Neural progenitor cell (in vitro differentiated cells): ENCODE results near the gene KPNA1.

DNA sequence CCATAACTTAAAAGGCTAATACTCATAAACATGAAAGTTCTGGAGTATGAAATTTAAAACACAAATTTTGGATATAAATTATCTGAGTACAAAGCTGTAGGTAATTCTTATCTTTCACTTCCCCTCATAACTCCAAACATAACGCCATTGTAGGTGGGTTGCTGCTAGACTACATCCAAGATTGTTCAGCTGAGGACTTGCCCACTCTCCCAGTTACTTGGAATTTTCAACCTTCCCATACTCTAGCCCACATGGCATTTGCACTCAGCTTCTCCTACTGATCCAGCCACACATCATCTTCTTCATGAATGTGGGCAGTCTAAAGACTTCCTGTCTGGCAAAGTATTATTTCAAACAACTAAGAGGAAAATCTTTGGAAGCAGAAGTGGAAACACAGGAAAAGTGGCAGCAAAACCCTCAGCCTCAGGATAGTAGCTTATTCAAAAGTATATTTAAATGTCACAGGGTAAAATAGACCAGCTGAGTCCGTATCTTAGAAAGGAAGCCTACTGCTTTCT lies 32.4 kb downstream of the TMEM39A start:
- RAMPAGE, long total RNA: no peak

GRCh38 chr3:119517071-119517422 lies 18.7 kb downstream of the TIMMDC1 start:
- RAMPAGE, long total RNA: no peak

- RAMPAGE, long total RNA: no peak
These were observed 10.0 kb downstream of the POPDC2 start for GRCh38 chr3:119650234-119651036.

GRCh38 chr3:119769736-119770260 lies 12.1 kb upstream of the NR1I2 start:
- RAMPAGE, long total RNA: no peak

DNA sequence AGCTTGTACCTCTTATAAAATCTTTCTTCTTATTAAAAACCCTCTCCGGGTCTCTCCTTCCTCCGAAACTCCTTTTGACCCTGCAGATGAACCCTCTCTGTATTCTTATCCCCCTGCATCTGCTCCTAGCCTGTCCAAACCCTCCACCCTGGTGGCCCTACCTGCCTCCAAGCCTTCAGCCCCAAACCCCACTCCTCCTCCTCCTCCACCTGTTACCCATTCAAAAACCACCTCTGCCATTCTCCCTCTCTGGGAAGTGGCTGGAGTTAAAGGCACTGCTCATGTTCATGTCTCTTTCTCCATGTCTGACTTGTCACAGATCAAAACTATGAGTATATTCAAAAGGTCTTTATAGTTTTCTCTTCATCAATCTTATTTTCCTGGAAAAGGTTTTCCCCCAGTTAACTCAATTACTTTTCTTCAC lies 115.0 kb downstream of the GSK3B start:
- RAMPAGE, long total RNA: no peak

GRCh38 chr3:120053923-120054900 lies 40.0 kb downstream of the GSK3B start:
- RAMPAGE, long total RNA: no peak

GRCh38 chr3:120350310-120350883 lies 1.2 kb upstream of the LRRC58 start:
- RAMPAGE, long total RNA: no peak

- RAMPAGE, long total RNA: no peak
These were observed 33.5 kb downstream of the FSTL1 start for GRCh38 chr3:120417010-120417898.

GRCh38 chr3:120419688-120420089 lies 31.1 kb downstream of the FSTL1 start:
- RAMPAGE, long total RNA: no peak

- RAMPAGE, long total RNA: no peak
These were observed 4.6 kb downstream of the FSTL1 start for GRCh38 chr3:120446023-120446792.

GRCh38 chr3:120498939-120499437 lies 48.2 kb upstream of the FSTL1 start:
- RAMPAGE, long total RNA: no peak

GRCh38 chr3:121667257-121667879 lies 6.7 kb upstream of the HCLS1 start:
- RAMPAGE, long total RNA: no peak

DNA sequence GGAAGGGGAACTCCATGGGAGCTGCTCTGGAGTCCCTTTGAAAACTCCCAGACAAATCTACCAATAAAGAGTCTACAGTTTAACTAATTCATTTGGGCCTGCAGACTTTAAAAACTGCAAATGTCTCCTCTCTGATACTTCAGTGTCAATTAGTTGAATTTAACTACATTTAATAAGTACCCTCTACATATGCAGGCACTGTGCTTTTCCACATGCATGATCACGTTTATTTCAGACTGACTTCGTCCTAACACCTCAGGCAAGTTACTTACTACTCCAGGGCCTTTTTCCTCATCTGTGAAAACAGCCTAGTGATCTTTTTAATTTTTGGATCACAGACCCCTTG lies 15.3 kb upstream of the HCLS1 start:
- RAMPAGE, long total RNA: no peak

GRCh38 chr3:122407177-122407451 lies 8.7 kb downstream of the WDR5B start:
- RAMPAGE, long total RNA: no peak

DNA sequence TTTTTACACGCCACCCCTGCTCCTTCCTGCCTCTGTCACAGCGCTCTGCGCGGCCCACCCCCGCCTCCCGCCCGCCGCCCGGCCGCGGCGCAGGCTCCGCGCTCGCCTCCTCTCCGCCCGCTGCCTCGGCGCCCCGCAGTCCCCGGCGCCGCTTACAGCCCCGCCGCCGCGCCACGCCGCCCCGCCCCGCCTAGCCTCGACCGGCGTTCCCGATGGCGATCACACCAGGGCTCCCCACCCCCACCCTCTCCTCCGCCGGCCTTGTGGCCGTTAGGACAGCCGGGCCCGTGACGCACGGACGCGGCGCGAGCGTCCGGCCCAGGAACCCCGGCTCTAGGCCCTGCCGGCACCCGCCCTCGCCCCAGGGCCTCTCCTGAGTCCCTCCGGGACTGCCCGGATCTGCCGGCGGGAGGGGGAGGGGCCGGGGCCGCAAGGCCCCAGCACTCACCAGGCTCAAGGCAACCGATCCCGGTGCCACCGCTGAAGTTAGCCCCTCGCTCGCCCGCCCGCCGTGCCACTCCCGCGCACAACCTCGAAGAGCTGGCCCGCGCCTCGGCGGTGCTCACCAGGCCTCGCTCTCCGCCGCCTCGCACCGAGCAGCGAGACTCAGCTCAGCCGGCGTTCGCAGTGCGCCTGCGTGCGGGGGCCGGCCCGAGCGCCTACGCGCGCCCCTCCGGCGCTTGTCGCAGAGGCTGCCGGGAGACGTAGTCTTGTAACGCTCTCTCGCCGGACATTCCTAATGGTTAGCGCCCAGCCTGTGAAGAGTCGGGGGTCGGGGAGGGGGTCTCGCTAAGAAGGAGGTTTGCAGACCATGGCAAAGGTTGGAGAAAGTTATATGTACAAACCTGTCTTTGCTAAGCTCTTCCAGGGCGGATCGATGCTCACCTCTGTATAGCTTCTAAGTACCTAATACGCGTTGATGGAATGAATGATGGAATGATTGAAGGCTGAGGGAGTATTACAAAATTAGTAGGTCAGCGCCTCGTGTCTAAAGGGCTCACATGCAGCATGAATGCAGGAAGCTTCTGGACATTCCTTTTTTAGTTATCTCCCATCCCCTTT lies at the start of gene KPNA1:
Gene KPNA1, minus strand, starts transcription at position 631 of the 1,062 bp plus-strand sequence.
- RAMPAGE, long total RNA: no peak

- RAMPAGE, long total RNA: no peak
These were observed 856 bp downstream of the DTX3L start for GRCh38 chr3:122565036-122565352.

- RAMPAGE, long total RNA: no peak
These were observed 4.5 kb downstream of the SLC49A4 start for GRCh38 chr3:122799115-122799923.

DNA sequence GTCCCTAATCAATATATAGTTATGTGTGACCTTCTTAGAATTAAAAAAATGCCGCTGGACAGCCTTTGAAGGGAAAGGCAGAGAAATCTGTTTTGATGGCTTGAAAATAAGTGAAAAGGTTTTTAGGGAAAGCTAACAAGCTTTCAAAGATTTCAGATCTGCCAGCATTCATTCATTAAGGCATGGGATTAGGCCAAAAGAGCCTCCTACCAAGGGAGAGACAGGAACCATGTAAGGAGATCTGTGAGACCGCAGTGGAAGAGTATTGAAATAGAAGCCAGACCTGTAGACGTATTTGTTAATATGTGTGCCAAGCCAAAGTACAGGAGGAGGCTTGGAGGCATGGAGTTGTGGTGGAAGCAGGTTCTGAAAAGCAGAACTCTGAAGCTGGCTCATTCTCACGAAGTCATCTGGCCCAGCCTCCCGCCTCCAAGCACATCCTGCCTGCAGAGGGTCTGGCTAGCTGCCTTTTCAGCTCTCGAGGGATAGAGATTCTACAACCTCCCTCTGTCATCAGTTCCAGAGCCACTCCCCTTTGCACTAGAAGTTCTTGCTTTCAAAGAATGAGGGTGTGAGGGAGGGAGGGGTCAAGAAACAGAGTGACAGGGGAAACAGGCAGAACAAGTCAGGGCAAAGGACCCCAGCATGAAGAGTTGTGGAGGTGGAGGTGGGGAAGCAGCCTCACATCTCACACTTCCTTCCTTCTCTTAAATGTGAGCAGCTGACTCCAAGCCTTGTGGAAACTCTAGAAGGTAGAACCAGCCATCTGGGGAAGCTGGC lies 95.1 kb downstream of the SLC49A4 start:
- RAMPAGE, long total RNA: no peak

DNA sequence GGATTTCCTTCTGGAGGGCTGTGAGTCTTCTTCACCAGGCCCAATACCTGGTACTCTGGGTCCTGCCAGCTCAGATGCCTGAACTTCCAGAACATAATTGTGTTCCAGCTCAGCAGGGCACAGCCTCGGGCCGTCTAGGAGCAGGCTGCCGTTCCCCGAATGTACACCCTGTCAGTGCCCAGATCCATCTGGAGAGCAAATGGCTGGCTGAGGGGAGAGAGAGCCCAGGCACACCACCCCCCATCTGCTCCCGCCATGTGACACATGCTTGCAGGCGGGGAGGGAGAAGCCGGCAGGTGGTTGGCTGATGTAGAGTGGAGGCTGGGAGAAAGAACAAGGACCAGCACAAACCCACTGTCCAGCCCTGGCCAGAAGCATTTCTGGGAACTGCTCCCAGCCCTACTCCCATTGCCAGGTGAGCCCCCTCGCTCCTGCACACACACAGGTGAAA lies 53.7 kb downstream of the SEMA5B start:
- RAMPAGE, long total RNA: no peak

DNA sequence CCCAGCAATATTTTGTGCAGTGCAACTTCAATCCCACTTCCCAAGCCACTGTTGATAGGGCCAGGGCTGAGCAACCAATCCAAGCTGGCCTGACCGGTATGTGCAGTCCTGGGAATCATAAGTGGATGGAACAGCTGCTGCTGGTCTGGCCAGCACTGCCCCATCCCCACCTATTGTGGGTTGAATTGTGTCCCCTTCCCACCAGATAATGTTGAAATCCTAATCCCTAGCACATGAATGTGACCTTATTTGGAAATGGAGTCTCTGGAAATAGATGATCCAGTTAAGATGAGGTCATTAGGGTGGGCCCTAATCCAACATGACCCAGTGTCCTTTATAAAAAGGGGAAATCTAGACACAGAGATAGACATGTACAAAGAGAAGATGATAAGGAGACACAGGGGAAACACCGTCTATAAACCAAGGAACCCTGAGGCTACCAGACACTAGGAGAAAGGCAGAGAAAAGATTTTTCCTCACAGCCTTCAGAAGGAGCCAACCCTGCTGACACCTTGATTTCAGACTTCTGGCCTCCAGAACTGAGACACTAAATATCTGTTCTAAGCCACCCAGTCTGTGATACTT lies 13.6 kb upstream of the PDIA5 start:
- RAMPAGE, long total RNA: no peak